Skeletal muscle satellite cell (primary cell): ENCODE measurements around a stretch of chr2.

- CAGE, long polyA plus RNA, result no peak
These were observed 85.7 kb downstream of the ARHGEF4 start for GRCh38 chr2:130922421-130922766.

DNA sequence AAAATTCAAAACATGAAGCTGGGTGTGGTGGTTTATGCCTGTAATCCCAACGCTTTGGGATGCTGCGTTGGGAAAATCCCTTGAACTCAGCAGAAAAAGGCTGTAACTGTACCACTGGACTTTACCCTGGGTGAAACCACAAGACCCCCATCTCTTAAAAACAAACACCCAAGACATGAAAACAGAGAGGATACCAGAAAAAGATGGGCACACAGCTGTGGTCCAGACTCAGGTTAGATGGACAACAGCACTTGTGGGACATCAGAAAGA lies 25.4 kb downstream of the FAM168B start:
- CAGE, long polyA plus RNA, result no peak

DNA sequence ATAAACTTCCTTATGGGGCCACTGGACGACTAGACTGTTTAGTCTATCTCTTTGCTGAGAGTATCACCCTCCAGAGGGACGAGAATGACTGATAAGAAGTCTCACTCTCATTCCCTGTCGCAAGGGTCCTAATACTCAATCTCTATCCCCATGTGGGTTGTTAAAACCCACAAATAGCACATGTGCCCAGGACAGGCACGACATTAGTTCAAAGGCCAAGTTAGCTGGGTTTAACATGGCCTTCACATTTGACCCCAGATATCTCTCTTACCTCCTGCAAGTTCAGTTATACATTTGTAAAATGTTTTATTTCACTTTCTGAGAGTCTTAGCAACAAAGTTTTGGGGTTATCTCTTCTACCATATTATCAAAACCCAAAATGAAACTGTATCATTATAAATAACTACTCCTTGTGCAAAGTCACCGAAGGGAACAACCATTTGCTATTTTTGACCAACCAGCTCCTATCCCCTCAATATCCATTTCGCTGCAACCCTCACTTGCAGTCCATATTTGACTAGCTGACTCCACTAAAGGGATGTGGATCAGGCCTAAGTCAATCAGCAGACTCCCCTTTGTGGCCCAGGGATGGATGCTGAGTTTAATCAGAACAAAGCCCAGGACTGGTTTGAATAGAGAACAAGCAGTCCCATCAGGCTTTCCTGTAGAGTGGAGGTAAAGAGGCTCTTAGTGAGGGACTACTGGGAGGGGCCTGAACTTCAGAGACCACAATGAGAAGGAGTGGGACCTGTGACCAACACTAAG lies 11.5 kb downstream of the FAM168B start:
- CAGE, long polyA plus RNA, result no peak

DNA sequence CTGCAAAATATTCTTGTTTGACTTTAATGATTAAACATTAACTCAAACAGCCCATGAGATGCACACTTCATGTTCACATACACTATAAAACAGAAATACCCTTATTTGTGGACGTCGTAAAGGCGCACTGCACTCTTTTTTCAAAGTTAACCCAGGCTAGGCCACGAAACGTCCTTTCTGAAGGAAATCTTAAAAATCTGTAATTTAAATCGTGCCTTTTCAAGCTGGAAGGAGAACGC lies 789 bp downstream of the FAM168B start:
- CAGE, long polyA plus RNA, result no peak

- CAGE, long polyA plus RNA, result no peak
These were observed 46.4 kb downstream of the PLEKHB2 start for GRCh38 chr2:131151158-131152306.

- CAGE, long polyA plus RNA, result no peak
These were observed 26.6 kb downstream of the POTEE start for GRCh38 chr2:131235618-131236568.

- CAGE, long polyA plus RNA, result no peak
These were observed 31.1 kb upstream of the TUBA3D start for GRCh38 chr2:131444684-131445295.

DNA sequence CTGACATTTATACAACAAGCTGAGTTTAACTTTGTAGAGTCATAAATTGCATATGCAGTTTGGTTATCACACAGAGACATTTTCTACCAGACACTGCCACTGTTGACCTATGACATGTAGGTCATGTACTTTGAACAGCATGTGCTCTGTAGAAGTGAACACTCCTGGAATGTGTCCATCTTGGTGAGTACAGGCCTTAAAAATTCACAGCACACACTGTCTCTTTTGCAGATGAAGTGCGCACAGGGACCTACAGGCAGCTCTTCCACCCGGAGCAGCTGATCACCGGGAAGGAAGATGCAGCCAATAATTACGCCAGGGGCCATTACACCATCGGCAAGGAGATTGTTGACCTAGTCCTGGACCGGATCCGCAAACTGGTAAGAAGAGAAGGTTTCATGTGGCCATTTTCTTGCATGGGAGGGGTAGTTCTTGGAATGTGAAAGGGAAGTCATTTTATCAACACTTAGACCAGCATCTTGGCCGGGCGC lies 3.2 kb downstream of the TUBA3D start:
- CAGE, long polyA plus RNA, result no peak

DNA sequence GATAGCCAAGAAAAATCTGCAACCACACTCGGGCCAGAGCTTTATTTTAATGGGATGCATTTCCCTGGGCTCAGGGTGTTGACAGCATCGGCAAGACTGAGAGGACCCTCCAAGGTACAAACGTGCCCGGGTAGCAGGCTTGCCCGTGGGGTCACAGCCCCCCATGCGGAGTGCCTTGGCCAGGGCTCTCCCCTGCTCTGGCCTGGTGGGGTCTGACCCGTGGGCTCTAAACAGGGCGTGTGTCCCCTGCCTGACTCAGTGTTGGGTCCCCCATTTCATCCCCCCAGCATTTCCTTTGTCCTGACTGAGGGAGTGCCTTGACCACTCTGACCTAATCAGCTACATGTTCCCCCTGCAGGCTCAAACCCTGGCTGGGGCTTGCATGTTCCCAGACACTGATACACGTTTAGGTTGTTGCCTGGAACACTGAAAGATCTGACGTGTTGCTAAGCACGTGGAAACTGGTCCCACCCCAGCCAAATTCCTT lies 7.2 kb downstream of the MZT2A start:
- CAGE, long polyA plus RNA, result no peak

DNA sequence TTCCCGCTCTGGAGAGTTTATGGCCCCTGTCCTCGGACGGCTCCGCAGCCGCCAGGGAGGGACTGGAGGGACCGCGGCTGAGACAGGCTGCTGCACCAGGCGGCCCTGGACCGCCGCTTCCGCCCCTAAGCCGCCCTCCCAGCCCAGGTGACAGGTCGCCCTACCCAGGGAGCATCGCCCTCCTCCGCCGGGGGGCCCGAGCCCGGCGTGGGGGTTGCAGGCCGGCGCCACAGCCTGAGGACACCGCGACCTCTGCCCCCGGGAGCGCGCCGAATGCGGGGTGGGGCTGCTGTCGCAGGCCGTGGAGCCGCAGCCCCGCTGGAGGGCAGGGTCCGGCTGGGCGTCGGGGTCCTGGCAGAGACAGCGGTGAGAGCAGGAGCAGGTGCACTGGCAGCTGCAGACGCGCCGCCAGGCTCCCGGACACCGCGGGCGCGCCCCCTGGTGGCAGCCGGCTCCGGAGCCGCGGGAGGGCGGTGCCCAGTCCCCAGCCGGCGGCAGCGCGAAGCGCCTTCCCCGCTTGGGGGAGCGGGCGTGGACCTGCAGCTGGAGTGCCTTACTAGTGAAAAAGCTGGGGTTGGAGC lies 273.9 kb downstream of the CCDC74A start:
- CAGE, long polyA plus RNA, result no peak

- CAGE, long polyA plus RNA, result no peak
These were observed 93.3 kb upstream of the ANKRD30BL start for GRCh38 chr2:132254779-132255741.

DNA sequence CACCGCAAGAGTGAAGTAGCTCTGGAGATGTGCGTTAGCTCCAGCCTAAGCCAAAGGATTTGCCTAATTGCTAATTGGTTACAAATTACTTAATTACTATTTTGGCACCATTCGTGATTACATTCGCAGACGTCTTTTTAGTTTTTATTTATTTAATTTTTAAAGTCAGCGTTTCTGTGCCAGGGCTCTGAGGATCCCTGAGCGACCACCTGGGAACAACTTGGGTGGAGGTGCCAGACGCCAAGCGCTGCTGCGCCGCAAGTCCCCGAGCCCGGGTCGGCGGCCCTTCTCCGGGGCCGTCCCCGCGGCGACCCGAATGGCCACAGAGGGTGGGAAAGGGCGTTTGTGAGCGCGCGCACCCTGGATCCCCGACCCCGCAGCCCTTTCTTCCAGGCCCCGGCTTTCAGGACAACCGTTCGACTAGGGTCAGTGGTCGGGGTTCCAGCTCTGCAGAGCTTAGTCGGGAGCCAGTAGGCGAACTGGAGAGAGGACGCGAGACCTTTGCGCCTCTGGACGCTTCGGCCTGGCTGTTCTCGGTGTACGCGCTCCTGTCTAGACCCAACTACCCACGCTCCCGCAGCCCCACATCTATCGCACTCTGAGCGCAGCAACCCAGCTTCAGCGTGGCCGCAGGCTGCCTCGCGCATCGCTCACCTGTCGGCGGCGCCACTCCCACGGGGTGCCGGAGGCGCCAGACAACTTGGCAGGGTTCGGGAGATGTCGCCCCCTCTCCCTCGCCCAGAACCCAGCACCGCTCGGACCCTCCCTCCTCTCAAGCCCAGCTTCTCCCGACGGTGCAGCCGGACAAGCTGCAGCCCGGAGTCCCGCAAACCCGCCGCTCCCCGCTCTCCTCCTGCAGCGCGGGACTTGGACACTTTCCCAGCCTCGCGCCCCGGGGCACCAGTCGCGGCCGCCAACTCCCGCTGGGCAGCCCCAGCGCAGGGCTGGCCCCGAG lies 886 bp downstream of the LYPD1 start:
- CAGE, long polyA plus RNA, result no peak

- CAGE, long polyA plus RNA, result no peak
These were observed 112.3 kb upstream of the LYPD1 start for GRCh38 chr2:132782203-132782790.

GRCh38 chr2:133470201-133470938 lies 97.9 kb downstream of the NCKAP5 start:
- CAGE, long polyA plus RNA, result no peak

- CAGE, long polyA plus RNA, result no peak
These were observed 197.5 kb upstream of the NCKAP5 start for GRCh38 chr2:133765589-133766260.

DNA sequence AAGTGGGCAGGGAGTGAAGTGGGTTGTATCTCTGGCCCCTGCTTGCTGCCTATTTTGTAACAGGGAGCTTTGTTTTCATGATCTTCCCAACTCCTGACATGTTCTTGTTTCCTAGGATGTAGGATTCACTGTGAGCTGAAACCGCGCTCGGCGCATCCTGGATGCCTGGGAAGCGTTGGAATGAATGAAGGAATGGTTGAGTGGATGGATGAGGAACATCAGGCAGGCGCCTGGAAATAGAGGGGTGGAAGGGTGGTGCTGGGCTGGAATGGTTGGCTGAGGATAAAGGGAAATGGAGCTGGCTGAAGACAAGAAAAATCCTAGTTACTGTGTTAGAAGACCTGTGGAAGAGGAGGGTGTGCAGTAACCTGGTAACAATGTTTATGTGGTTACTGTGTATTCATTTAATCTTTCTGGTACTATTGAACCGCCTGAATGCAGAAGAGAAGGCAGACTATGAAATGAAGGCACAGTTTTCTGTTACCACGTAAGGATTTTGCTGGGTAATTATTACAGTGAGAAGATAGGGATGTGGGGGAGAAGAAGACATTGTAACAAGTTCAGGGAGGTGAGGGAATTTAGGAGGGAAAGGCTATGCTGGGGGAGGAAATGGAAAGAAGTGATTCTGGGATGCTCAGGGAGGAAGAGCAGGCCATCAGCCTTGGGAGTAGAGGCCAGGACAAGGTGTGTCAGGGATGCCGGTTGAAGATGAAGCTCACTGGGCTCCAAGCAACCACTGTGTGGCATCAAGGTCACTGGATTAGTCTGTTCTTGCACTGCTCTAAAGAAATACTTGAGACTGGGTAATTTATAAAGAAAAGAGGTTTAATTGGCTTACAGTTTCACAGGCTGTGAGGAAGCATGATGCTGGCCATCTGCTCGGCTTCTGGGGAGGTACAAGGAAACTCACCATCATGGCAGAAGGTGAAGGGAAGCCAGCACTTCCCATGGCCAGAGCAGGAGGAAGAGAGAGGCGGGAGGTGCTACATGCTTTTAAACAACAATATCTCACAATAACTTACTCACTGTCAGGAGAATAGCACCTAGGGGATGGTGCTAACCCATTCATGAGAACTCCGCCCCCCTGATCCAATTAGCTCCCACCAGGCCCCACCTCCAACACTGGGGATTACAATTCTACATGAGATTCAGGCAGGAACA lies 110.1 kb upstream of the MGAT5 start:
- CAGE, long polyA plus RNA, result no peak

GRCh38 chr2:134205141-134205970 lies 48.5 kb upstream of the MGAT5 start:
- CAGE, long polyA plus RNA, result no peak

DNA sequence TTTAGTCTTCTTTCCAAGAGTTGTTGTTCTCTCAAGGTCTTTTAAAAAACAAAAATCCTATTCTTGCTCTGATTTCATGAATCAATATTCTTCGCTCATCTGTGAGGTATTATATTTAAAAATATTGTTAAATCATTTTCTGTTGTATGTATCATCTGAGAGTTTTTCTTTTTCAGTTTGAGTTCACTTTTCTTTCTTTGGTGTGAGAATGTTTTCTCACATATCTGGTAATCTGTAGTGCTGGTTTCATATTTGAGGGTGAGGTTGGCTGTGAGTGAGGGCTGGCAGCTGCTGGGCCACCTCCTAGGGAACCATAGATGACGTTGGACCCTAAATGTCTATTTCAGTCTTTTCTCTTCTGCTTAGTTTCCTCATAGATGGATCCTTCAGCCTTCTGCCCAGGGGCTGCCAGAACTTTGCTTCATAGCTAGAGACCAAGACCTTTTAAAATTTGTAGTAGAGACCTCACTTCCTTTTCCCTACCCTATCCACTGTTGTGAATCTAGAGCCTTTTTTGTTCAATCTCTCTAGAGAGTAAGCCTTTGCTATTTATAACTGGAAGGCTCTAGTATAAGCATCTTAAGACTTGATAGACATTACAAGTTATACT lies 33.5 kb downstream of the MGAT5 start:
- CAGE, long polyA plus RNA, result no peak

DNA sequence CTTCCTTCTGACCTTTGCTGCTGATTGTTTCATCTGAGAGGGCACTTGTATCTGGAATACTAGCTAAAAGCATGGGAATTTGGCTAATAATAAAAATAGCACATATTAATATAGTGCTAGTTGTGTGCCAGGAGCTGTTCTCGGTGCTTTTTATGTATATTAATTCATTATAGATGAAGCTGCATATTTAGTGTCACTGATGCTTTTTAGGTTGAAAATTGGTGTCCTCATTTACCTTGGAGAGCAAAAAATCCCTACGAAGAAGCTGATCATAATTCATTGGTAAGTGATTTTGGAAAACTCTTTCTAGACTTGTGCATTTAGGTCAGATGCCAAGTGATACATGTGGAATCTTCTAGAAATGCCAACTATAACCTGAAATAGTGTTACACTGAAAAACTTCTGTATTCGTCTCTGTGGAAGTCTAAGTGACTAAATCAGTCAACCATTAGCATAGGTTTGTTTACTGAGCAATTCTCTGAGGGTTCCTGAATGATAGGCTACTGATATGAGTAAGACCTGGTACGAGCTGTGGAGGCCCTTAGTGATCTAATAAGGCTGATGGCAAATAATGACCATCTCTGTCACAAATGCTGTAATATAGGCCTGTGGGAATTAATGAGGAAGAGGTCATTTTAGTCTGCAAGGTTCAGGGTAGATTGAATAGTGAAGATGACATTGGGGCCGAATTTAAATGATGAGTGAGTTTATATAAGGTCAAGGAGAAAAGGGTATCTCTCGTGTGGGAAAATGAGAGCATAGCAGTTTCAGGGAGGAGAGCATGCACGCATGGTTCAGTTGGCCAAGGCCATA lies 82.3 kb downstream of the MGAT5 start:
- CAGE, long polyA plus RNA, result no peak

GRCh38 chr2:134337955-134338551 lies 84.2 kb downstream of the MGAT5 start:
- CAGE, long polyA plus RNA, result no peak